Heart (tissue), 3 donors: ENCODE measurements around a stretch of chr3.

- RAMPAGE, long total RNA, 2 experiments = no peak in any of the 2 experiments
Observed at GRCh38 chr3:46462526-46462880, 2.2 kb downstream of the LTF start.

- RAMPAGE, long total RNA, 2 experiments = no peak in any of the 2 experiments
Observed at GRCh38 chr3:46541696-46542338, 24.3 kb downstream of the LRRC2 start.

DNA sequence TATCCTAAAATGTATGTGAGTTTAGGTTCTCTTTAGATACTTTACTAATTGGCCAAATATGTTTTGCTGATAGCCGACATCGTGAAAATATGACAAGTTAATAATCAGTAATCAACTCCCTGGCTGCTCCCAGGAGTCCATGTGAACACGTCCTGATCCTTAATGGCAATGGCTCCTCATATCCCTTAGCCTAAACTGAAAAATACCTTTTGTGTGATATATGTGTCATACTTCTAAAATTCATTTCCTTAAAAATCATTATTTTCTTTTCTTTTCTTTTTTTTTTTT lies 552 bp upstream of the LRRC2 start:
- RAMPAGE, long total RNA, 2 experiments = no peak in any of the 2 experiments

DNA sequence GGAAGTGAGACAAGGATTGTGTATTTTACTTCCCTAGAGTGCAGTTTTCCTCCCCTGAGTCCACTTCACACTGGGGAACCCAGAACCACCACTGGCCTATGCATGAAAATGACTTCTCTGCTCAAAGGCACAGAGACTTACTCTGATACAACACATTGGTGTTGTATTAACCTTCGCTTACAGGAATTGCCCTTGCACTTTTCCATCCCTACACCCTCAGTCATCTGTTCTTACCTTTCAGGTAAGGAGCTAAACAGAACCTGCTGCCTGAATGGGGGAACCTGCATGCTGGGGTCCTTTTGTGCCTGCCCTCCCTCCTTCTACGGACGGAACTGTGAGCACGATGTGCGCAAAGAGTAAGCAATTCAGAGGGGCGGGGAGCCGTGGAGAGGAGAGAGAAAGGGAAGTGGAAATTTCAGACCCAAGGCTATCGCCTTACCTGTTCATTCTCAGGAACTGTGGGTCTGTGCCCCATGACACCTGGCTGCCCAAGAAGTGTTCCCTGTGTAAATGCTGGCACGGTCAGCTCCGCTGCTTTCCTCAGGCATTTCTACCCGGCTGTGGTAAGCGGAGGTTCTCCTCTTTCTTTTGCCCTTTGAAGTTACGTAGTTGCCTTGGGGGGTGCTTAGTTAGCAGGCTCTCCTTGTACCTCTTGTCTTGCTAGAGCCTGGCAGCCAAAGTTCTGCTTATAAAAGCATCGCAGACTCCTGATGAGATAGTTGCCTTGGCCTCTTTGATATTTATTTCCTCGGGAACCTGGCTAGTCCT lies 2.1 kb downstream of the TDGF1 start:
- RAMPAGE, long total RNA, 2 experiments = no peak in any of the 2 experiments

GRCh38 chr3:46625106-46625468 lies 12.8 kb downstream of the FAM240A start:
- RAMPAGE, long total RNA, 2 experiments = no peak in any of the 2 experiments

- RAMPAGE, long total RNA, 2 experiments = no peak in any of the 2 experiments
Observed at GRCh38 chr3:46690583-46691261, 2.8 kb downstream of the ALS2CL start.

- RAMPAGE, long total RNA, 2 experiments = no peak in any of the 2 experiments
Observed at GRCh38 chr3:46833605-46834393, 29.4 kb downstream of the MYL3 start.

DNA sequence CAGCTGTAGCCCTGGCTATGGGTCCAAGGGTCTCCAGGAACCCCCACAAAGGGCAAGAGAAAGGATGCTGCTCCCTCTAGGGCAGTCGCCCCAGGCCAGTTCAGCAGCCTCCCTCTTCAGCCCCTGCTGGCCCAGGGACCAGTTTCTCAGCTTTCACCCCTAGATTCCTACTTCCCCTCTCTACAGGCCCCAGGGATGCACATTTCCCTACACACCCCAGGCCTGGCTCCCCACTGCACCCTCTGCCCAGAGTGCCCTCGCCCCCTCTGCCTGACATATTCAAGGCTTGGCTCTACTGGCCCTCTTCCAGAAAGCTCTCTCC lies 990 bp upstream of the MYL3 start:
- RAMPAGE, long total RNA, 2 experiments = no peak in any of the 2 experiments

DNA sequence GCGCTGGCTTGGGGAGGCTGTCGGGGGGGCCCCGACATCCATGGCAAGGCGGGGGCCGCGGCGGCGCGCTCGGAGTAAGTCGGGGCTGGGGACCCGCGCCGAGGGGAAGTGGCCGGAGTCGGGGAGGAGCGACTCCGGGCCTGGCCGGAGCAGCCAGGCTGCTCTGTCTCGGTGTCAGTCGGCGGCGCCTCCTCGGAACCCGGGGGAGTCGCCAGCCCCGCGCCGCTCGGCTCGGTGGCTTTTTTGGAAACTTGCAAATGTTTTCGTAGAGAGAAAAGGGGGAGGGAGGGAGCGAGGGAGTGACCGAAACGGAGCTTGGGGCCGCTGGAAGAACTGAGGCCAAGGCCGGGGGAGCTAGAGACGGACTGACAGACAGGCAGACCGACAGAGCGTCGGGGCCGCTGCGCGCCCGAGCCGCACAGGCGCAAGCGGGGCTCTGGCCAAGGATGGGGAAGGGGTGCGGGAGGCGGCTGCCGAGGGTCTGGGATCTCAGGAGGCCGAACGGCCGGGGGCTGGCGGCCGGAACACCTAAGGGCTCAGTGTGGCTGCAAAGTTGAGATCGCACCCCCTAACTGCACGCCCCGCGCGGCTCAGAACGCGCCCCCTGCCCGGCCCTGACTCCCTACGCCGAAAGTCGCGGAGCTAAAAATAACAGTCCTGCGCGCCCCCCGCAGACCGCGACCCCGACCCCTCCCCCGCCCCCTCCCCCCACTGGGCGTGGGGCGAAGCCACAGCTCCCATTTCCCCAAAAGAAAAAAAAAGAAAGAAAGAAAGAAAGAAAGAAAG lies 5.1 kb downstream of the PTH1R start:
- RAMPAGE, long total RNA, 2 experiments = no peak in any of the 2 experiments

- RAMPAGE, long total RNA, 2 experiments = no peak in any of the 2 experiments
Observed at GRCh38 chr3:46909340-46909875, 31.9 kb downstream of the PTH1R start.

- RAMPAGE, long total RNA, 2 experiments = no peak in any of the 2 experiments
Observed at GRCh38 chr3:46915717-46916614, 38.4 kb downstream of the PTH1R start.

DNA sequence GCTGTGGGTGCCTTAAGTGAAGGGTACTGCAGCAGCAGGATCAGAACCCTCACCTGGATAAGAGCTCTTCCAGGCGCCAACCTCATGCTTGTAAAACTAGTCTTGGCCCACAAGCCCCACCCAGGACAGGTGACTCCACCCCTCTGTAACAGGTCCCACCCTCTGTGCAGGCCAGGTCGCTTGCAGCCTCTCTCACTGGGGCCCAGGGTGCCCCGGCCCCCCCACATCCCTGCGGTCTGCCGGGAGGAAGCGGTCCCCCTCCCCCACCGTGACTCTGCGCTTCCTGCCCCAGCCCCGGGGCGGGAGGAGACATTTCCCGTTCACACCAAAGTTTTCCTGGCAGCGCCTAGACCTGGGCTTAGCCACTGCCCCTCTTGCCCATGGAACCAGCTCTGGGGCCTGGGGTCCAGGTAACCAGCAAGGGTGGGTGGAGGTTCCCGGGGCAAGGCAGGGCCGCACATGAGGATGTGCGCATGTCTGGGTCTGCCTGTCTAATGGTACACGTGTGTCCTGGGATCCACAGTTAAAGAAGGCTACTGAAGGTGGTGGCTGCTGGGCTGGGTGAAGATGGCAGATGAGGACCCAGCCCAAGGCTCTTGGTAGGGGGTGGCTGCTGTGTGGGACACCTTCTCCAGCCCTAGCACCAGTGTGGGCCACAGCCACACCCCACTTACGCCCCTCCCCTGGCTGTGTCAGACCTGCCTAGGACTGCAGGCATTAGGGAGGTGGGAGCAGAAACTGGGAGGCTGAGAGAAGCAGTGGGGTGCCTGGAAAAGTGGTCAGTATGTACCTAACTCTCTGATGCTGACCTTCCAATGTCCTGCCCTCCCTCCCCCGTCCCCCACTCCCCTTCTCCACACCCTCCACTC lies 8.4 kb downstream of the NBEAL2 start:
- RAMPAGE, long total RNA, 2 experiments = no peak in any of the 2 experiments

- RAMPAGE, long total RNA, 2 experiments = no peak in any of the 2 experiments
Observed at GRCh38 chr3:47005404-47006254, 26.2 kb downstream of the NBEAL2 start.

GRCh38 chr3:47016433-47017581 lies 37.3 kb downstream of the NBEAL2 start:
- RAMPAGE, long total RNA, 2 experiments = no peak in any of the 2 experiments

DNA sequence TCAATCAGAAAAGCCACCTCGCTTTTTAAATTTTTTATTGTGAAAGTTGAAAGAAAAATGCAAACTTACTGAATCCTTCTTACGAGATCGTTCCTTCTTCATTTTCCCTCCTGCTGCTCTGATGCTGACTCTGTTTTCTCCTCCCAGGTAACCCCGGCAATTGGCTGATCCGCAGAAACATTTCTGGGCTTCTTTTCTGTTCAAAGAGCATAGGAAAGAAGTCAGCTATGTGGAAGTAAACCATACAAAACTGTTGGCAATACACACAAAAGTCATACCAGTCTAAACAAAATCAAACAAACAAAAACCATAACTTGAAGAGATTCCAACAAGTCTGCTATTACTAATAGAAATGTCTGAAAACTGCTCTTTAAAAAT lies 66.0 kb downstream of the SETD2 start:
- RAMPAGE, long total RNA, 2 experiments = no peak in any of the 2 experiments

GRCh38 chr3:47161360-47161753 lies 2.6 kb downstream of the SETD2 start:
- RAMPAGE, long total RNA, 2 experiments = no peak in any of the 2 experiments

GRCh38 chr3:47162534-47162953 lies 1.4 kb downstream of the SETD2 start:
- RAMPAGE, long total RNA, 2 experiments = no peak in any of the 2 experiments

DNA sequence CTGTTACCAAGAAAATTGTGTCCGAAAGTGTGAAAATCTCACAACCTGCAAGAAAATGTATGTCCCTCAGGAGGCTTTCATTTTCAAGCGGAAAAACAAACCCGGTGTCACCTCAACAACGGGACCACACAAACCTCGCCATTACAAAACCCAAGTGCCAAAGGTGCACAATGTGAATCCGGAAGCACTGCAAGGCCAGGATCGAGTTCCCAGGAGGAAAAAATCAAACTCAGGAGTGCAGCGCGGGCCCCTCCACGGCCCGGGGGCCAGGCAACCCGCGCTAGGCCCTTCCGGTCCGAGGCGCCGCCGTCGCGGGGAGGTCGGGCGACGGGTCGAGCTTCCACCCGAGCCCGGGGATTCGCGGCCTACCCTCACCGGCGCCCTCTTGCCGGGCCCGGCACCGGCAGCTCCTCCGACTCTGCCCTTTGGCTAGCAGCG lies 835 bp downstream of the SETD2 start:
- RAMPAGE, long total RNA, 2 experiments = no peak in any of the 2 experiments

- RAMPAGE, long total RNA, 2 experiments = no peak in any of the 2 experiments
Observed at GRCh38 chr3:47362481-47363183, 18.2 kb upstream of the PTPN23 start.

DNA sequence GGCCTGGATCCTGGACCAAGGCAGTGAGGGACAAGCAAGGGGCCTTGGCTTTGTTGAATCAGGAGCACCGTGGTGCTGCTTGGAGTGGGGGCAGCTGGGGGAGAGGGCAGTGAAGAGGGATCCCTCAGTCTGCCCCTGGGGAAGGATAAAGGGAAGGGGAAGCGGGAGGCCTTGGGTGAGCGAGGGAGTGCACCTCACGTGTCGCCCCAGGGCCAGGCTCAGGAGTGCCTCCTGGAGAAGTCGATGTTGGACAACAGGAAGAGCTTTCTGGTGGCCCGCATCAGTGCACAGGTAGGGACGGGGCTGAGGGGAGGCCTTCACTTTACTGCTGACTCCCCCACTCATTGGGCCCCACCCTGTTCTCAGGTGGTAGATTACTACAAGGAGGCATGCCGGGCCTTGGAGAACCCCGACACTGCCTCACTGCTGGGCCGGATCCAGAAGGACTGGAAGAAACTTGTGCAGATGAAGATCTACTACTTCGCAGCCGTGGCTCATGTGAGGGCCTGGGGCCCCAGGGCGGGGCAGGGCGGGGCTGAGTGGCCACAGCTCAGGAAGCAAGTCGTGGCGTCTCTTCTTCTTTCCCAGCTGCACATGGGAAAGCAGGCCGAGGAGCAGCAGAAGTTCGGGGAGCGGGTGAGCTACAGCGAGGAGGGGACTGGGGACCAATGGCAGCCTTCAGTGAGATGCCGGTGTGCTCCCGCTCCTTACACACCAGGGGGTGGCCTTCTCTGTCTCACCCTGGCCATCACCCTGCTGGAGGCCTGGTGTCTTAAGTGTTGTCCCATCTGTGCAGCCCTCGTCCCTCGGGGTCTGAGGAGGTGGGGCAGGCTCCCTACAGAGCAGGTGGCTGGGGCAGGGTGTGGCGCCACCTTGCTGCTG lies 25.5 kb downstream of the PTPN23 start:
- RAMPAGE, long total RNA, 2 experiments = no peak in any of the 2 experiments